Aortic smooth muscle cell (primary cell): ENCODE results near the gene SLC6A13.

GRCh38 chr12:17820-18388 is 48.7 kb upstream of the IQSEC3 start:
- RRBS: no CpG with 5 or more reads among the region's 13 CpGs

DNA sequence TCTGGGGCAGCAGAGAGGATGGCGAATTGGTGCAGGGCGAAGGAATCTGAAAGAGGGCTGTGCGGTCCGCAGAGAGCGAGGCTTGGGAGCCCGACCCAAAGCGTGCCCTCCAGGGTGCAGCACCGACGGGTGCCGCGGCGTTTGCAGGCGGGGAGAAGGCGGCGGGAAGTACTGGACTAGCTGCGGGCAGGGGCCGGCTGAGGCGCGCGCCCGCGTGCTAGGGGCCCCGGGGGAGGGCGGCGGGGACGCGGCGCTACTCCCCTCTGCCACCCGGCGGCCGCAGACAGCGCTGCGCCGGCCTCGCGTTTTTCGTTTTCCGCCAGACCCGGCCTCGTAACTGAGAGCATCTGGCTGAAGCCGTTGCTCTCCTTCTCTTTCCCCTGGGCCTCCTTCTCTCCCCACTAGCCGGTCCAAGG is 24.9 kb downstream of the SLC6A12 start:
- RRBS: 3% methylated on average over 11 of the region's 42 CpGs

GRCh38 chr12:262570-263191 is at the start of gene SLC6A13:
Gene SLC6A13 (minus strand): TSS chr12:262836.
- RRBS: no CpG with 5 or more reads among the region's 11 CpGs

- RRBS: no CpG with 5 or more reads among the region's 10 CpGs
Observed at GRCh38 chr12:350401-351176, 38.5 kb downstream of the KDM5A start.

DNA sequence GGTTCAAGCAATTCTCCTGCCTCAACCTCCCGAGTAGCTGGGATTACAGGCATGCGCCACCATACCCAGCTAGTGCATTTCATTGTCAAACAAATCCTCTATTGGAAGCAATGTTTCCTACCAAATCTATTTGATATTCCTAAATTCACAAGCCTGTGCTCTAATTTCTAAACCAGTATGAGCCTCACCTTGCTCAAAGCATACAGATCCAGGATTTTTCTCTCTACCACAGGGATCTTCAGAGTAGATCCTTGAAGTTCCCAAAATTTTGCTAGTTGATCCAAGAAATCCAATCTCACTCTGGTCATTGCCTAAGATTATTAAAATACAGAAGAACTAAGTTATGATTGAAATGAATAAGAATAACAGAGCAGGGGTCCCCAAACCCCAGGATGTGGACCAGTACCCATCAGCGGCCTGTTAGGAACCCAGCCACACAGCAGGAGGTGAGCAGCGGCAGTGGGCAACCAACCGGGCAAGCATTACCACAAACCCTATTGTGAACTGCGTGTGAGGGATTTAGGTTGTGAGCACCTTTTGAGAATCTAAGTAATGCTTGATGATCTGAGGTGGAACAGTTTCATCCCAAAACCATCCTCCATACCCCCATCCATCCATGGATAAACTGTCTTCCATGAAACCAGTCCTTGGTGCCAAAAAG is 5.1 kb downstream of the KDM5A start:
- RRBS: no CpG with 5 or more reads among the region's 6 CpGs

DNA sequence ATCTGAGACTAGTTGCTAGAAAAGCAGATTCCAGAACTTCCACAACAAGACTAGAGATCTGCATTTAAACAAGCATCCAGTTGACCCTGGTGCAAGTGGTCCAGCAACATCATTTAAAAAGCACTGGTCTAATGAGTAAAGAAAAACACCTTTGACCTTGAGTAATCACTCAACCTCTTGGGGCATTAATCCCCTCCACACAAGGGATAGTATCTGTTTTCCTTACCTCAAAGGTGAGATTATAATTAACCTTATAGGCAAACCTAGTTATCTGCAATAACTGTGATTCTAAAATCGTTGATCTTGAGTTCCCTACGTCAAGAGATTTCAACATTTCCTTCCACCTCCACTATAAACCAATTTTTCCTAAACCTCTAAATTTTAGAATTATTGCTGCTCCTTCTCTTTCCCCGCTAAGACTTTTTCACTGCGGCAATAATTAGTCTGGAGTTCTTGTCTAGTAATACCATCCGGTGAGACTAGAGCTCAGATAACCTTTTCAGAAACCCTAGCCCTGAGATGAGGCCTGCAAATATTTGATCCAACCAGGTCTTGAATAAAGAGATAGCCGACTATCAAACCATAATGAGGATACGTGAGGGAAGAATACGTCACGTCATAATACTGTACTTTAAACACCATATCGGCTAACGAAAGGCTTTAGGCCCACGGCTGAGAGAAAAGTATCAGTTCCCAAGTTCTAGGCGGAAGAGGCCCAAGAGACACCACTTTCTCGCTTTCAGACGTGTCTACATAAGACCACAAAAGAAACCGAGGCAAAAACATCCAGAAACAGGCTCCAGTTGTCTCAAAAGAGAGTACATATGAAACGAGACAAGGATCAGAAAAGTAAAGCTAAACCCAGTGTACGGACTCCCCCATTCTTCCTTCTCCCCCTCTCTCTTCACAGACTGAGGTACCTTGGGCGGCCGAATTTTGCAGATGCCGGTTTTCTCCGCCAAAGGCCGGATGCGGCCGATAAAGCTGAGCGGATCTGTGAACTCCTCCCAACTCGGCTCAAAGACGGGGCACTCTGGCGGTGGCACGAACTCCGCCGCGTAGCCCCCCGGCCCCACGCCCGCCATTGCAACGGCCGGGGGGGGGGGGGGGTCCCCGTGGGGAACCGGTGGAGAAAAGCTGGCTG is 741 bp downstream of the KDM5A start:
- RRBS: 1% methylated on average over 10 of the region's 40 CpGs

- RRBS: no CpG with 5 or more reads among the region's 14 CpGs
Observed at GRCh38 chr12:473370-474395, 13.9 kb downstream of the B4GALNT3 start.

DNA sequence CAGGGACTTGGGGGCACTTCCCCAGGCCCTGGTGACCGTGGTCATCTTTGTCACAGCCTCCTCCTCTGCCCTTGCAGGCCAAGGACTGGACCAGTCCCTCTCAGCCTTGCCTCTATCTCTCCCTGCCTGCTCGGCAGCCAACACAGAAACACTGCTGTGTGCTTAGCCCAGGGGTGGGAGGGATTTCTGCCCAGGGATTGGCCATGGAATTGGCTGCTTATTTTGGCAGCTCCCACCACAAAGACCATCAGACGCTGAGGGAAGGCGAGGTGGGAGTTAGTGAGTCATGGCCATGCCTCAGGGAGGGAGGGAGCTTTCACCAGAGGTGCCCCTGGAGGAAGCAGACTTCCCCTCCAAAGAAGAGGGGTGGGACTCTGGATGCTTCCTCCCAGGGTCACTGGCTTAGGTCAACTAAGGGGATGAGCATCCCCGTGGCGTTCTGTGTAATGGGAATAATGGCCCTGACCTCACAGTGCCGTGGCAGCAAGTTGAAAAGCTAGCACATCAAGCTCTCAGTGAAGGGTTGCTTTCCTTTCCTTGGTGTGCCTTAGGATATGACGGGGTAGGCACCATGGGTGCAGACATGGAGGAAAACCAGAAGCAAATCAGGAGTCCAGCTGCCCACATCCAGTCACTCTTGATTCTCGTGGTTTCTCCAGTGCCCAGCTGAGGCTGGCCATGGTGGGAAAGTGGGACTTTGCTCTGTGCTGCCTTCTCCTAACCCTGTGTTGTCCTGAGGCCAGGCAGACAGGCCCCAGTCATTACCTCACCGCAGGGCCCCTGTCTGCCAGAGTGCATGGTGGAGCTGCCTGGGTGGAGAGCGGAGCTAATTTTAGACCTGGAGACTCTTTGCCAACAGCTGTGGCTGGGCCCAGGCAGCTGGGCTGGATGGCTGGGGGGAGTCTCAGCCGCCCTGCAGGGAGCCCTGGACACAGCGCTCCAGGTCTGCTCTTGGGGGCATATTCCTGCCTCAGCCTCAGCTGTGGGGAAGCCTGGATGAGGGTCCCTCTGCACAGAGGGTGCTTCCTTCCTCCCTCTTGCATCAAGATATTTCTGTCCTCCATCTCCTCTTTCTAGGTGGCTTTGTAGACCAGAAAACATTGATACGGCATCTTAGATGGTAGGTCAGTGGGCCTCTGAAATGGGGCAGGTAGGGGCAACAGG is 21.5 kb downstream of the B4GALNT3 start:
- RRBS: no CpG with 5 or more reads among the region's 14 CpGs

DNA sequence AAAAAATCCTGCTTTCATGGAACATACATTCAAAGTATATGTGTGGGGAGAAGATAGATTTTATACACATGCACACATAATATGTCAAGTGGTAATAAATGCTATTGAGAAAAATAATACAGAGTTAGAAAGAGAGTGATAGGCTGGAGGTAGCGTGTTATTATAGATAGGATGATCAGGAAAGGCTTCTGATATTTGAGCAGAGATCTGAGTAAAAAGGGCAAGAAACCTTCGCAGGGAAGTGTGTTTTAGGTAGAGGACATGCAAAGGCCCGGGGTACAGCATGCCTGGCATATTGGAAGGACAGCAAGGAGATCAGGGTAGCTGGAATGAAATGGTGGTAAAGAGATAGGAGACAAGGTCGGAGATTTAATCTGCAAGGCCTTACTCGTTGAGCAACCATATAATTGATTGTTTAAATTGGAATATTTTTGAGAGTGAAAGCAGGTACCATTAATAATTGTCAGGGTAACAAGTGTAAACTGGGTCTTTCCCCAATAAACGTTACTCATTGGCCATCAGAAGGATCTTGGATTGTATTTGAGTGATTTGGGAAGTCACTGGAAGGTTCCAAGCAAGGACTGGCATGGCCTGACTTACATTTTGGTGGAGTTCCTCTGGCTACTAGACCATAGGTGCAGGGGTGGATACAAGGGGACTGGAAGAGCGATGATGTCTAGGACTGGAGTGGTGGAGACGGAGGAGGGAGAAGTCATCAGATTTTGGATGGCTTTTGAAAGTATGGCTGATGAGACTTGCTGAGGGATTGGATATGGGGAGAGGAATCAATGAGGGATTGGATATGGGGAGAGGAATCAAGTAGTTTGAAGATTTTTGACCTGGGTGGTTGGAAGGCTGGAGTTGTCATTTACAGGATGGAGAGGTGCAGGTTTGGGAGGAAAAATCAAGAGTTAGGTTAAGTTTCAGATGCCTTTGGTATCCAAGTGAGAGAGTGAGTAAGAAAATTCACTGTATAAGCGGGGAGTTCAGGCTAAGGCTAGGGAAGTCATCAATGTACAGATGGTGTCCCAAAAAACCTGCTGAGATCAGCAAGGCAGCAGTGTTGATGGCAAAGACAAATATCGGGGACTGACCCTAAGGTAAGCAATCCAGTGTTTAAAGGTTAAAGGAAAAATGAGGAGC is 56.8 kb downstream of the B4GALNT3 start:
- RRBS: no CpG with 5 or more reads among the region's 10 CpGs

DNA sequence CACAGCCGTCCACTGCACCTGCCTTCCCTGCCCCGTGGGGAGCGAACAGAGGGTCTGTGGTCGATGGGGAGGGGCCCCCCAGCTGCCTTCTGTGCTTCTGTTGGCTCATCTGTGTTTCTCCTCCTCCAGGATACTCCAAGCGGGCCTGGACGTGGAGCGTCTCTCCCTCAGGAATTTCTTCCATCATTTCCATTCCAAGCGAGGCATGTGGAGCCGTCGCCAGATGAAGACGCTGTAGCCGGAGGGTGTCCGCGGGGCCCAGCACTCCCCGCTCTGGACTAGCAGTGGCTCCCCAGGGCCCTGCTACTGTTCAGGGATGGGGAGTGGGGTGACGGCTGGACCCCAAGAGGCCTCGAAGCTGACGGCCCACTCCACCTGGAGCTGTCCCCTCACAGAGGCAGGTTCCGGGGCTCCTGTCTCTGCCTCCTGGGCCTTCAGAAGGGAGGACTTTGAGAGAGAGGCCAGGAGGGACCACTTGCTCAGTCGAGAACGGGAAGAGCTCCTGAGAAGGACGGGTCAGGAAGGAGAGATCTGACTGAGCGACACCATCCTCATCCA is 101.6 kb downstream of the B4GALNT3 start:
- RRBS: no CpG with 5 or more reads among the region's 23 CpGs

DNA sequence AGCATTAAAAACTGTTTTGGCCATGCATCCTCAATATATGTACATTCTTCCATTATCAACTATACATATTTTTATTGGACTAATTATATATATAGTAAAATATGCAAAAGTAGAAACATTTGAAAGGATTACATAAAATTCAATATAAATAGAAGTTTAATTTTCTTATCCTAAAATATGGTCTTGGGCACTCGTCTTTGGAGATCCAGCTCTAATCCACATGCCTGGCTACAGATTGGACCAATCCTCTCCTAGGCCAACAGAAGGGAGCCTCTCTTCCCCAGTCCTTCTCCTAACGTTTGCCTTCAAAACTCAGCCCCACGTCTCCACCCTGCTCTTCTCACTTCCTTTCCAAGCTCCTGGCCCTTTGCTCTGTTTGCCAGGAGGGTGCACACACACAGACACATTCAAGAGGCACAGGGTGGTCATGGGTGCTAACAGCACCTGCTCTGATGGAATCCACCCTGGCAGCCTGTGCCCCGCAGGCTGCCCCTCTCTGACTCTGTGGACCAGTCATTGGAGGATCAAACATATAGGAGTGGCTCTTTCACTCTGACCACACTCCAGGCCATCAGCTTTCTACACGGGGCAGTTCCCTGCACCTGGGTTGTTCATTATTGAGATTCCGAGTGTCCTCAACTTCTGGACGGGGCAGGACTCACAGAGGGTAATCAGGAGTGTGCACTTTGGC is 95.0 kb downstream of the NINJ2 start:
- RRBS: no CpG with 5 or more reads among the region's 7 CpGs

DNA sequence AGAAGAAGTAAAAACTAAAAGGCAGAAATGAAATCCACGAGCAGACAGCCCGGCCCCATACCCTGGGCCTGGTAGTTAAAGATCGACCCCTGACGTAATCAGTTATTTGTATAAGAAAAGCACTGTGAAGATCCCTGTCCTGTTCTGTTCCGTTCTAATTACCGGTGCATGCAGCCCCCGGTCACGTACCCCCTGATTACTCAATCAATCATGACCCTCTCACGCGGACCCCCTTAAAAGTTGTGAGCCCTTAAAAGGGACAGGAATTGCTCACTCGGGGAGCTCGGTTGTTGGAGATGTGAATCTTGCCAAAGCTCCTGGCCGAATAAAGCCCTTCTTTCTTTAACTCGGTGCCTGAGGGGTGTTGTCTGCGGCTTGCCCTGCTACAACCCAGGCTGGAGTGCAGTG is 85.3 kb downstream of the NINJ2 start:
- RRBS: no CpG with 5 or more reads among the region's 15 CpGs

GRCh38 chr12:583230-584188 is 79.7 kb downstream of the NINJ2 start:
- RRBS: no CpG with 5 or more reads among the region's 17 CpGs

DNA sequence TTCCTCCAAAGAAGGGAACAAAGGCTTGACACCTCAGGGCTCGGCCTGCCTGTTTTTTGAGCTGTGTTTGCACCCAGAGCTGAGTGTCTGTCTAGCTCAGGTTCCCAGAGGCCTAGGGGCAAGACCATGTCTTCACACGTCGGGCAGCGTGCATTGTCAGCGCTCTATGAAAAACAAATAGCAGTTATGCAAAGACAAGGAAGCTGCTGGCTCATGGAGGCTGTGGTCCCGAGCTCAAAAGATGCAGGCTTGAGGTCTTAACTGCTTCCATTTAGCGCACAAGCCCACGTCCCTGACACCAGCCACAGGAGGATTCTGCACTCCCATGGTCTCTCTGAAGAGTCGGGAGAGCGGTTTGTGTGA is 48.6 kb downstream of the NINJ2 start:
- RRBS: no CpG with 5 or more reads among the region's 10 CpGs

DNA sequence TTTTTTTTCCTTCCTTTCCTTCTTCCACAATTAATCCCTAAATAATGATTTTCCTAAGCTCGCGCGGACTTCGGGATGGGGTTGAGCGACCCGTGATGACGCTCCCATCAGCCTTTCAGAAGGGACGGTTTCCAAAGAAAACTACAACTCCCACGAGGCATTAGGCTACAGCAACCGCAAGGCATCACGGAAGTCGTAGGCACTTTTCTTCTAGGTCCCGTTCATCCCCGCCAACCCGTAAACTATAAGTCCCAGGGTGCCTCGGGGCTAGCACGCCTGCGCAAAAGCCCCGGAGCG is 214 bp upstream of the WNK1 start:
- RRBS: no CpG with 5 or more reads among the region's 20 CpGs

- RRBS: no CpG with 5 or more reads among the region's 3 CpGs
Observed at GRCh38 chr12:818137-818571, 65.8 kb downstream of the WNK1 start.

DNA sequence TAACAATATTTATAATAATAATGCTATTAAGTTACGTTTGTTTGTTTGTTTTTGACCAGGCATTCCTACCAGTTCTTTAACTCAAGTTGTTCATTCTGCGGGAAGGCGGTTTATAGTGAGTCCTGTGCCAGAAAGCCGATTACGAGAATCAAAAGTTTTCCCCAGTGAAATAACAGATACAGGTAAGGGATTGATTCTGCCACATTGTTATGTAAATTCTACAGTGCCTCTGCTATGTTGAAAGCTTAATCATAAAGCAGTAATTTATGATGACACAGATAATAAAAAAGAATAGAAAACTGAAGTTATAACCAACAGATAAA is 65.5 kb downstream of the RAD52 start:
- RRBS: no CpG with 5 or more reads among the region's 5 CpGs

GRCh38 chr12:912819-913715 is 36.4 kb downstream of the RAD52 start:
- RRBS: no CpG with 5 or more reads among the region's 10 CpGs

DNA sequence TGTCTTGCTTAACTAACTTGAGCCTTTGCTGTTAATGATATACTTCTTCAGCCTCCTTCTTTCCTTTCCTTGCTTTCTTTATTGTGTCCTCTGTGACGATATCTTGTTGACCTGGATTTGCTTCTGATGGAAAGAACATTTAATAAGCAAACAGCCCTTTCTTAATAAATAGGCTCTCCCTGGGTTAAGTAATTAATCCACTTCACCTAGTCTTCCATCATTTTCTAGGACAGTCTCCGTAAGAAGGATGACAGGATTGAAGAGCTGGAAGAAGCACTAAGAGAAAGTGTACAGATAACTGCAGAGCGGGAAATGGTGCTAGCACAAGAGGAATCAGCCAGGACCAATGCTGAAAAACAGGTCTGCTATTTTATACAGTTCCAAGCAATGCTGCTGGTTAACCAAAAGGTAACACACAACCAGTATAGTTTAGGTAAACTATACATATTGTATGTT is 271.8 kb downstream of the ERC1 start:
- RRBS: no CpG with 5 or more reads among the region's 3 CpGs

DNA sequence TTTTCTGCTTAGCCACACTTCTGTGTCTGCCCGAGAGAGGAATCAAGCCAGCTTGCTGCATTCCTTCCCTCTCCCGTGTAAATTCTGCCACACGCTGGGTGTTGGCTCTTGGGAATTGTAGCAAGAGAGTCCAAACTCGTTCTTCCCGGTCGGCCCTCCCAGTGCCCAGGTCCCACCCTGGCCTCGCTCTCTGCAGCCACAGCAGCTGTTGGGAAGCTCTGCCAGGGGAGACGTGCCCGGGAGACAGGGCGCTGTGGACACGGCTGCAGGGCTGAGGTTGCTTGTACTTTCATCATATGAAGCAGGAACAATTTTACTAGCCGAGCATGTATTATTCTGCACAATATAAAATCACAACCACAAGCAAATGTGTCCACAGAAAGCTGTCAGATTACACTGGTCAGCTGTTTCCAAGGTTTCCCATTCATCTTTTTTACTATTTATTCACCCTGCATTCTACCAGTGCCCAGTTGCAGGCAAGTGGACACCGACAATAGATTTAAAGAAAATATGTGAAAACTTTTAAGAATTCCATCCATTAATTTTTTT is 97.8 kb downstream of the FBXL14 start:
- RRBS: 9% methylated on average over 4 of the region's 13 CpGs